AG09319 (cell line): ENCODE measurements around the gene GTPBP10.

GRCh38 chr7:90346390-90347601 is at the start of gene GTPBP10:
GTPBP10 (plus strand) TSS chr7:90346716.
- RRBS: no CpG with 5 or more reads among the region's 46 CpGs

GRCh38 chr7:90412541-90413424 is 9.5 kb downstream of the CLDN12 start:
- RRBS: no CpG with 5 or more reads among the region's 13 CpGs

DNA sequence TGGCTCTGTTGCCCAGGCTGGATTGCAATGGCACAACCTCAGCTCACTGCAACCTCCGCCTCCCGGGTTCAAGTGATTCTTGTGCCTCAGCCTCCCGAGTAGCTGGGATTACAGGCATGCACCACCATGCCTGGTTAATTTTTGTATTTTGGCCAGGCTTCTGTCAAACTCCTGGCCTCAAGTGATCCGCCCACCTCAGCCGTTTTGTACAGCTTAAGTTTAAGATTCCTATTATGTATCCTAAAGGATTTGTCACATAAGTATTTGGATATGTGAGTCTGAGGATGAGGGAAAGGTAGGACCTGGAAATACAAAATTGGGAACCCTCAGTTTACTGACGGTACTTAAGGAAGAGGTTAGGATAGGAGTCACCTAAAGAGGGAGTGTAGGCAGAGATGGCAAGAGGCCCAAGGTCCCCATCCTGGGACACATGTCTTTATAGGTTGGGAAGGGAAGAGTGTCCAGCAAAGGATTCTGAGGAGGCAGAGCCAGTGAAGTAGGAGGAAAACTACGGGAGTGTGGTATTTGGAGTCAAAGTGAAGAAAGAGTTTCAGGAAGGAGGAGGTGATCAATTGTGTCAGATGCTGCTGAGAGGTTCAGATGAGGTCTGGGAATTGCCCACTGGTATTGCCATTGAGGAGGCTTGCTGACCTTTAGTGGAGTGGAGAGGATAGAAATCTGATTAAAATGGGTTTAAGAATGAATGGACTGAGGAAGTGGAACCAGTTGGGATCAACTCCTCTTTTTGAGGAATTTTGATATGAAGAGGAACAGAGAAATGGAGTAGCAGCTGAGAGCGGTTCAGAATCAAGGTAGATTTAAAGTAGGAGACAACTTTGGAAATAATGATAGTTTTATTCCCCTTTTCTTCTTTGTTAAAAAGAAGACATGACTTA is 100.5 kb downstream of the CDK14 start:
- RRBS: no CpG with 5 or more reads among the region's 8 CpGs

DNA sequence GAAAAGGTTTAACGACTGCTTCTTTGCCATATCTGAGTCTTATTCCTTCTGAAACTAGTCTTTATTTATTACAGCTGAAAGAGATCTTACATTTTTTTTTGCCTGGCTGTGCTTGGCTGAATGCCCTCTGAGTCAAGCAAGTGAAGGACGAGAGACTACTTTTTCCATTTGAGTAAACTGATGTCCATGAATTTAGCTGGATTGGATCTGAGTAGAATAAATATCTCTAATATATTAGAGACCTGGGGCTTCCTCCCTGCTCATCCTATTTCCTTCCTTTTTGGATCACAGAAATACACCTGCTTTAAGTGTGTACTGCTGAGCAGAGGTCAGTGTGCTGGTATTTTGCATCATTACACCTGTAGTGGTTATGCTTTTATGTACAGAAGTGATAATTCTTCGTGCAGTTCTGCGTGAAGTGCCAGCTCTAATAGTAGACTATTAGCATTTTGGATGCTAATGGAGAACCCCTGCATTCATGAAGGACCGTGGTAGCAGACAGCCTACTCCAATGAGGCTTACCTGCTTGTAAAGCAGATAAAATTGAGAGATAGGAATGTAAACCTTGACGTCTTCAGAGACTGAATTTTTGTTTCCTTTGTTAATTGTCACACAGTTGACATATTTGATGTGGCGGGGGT is 114.2 kb downstream of the CDK14 start:
- RRBS: no CpG with 5 or more reads among the region's 7 CpGs

GRCh38 chr7:91266859-91268196 is 3.1 kb downstream of the FZD1 start:
- RRBS: no CpG with 5 or more reads among the region's 47 CpGs

GRCh38 chr7:92038257-92038920 is 95.9 kb downstream of the CYP51A1 start:
- RRBS: no CpG with 5 or more reads among the region's 3 CpGs

DNA sequence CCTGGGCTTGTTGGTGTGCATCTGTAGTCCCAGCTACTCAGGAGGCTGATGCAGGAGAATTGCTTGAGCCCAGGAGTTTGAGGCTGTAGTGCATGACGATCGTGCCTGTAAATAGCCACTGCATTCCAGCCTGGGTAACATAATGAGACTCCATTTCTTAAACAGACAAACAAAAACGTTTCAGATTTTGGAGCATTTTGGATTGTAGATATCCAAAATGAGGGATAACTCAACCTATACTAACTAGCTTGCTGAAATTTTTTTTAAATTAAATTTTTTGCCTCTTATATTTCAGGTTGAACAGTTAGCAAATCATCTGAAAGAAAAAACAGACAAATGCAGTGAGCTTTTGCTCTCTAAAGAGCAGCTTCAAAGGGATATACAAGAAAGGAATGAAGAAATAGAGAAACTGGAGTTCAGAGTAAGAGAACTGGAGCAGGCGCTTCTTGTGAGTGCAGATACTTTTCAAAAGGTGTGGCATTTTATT is 64.5 kb downstream of the CYP51A1 start:
- RRBS: no CpG with 5 or more reads among the region's 4 CpGs

- RRBS: no CpG with 5 or more reads among the region's 3 CpGs
These were observed 7.4 kb downstream of the KRIT1 start for GRCh38 chr7:92238263-92238761.

DNA sequence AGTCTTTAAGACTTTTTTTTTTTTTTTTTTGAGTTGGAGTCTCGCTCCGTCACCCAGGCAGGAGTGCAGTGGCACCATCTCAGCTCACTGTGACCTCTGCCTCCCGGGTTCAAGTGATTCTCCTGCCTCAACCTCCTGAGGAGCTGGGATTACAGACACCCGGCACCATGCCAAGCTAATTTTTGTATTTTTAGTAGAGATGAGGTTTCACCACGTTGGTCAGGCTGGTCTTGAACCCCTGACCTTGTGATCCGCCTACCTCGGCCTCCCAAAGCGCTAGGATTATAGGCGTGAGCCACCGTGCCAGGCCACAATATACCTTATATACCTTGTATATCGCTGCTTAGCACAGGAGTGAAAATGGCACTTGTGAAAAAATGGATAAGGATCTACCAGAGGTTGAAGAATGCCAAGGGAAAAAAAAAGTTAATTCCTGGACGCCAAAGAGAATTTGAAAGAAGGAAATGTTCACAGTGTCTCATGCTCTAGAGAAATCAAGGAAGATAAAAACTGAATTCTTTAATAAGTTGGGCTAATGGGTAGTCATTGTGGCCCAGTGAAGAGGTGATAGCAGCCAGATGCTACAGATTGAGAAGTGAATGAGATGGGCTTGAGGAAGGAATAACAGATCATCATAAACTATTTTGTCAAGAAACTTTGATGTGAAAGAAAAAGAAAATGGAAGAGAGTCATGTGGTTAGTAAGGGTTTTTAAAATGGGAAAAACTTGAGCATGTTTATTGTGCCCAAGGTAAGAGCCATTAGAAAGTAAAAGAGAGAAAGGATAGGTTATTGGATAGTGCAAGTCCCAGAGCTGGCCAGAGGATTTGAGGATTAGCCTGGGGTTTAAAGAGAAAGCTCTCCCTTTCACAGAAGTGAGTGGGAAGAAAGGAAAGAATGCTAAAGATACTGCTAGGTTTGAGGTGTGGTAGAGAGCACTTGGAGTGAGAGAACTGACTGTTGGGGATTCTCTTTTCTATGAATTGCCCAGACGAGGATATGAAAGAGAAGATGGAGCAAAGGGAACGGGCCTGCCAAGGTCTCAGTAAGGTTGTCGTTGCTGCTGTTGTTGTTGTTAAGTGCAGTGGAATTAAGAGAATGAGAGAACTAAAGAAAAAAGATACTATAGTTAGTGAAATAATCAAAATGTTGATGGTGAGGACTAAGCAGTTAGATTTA is 98.5 kb upstream of the GATAD1 start:
- RRBS: no CpG with 5 or more reads among the region's 15 CpGs

DNA sequence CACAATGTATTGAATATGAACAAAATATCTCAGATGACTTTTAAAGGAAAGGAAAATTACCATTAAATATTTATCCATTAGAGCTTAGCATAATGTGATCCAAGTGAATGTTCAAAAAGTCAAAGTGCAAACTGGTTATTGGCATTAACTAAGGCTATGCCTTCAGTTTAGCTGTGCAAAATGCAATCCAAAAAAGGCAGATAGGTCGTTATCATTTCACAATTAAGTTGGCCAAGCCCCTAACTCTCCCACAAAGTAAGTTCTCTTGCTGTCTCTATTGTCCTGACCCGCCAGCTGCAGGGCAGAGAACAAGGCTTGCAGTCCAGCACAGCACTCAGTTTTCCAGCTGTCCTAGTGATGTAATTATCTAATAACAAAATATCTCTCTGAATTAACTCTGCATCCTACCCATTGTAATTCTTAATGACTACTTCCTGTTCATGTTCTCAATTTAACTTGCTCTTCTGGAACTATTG is 55.3 kb downstream of the CDK6 start:
- RRBS: no CpG with 5 or more reads among the region's 2 CpGs

- RRBS: no CpG with 5 or more reads among the region's 6 CpGs
These were observed 26.8 kb downstream of the CDK6 start for GRCh38 chr7:92809417-92810168.

DNA sequence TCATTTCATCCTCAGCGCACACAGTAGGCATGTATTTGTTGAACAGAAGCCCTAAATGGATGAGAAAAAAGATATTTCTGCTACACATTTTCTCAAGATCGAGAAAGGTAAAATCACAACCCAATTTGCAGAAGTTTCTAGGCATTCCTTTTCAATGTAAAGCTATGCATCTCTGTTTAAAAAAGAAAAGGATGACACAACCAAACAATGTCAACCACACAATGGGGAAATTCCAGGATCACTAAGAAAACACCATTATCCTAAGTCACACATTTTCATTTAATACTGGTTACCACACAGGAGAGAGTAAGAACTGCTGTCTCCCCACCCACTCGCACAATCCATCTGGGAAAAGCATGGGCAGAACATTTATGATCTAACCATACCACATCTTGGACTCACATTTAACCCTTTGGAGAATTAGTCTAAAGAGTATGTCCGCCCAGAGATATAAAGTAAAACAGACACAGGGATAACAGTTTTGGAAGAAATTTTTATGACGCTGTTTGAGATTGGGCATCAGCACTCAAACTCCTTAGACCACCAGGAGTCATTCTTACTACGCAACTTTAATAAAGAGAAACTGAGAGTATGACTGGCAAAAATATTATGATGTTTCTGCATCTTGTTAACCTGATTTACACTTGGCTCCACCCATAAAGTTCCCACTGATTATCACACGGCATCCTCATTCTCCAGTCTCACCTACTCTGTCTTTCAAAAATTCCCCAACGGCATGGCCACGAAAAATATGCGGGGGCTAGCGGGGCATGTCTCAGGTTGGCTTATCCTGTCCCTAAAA is 4.2 kb downstream of the CDK6 start:
- RRBS: no CpG with 5 or more reads among the region's 11 CpGs

- RRBS: no CpG with 5 or more reads among the region's 38 CpGs
These were observed 3.6 kb downstream of the CDK6 start for GRCh38 chr7:92832779-92833236.

- RRBS: no CpG with 5 or more reads among the region's 4 CpGs
These were observed 34.4 kb upstream of the CDK6 start for GRCh38 chr7:92870839-92871188.

GRCh38 chr7:92904174-92904931 is 68.0 kb upstream of the CDK6 start:
- RRBS: no CpG with 5 or more reads among the region's 5 CpGs

- RRBS: no CpG with 5 or more reads among the region's 6 CpGs
These were observed 167.2 kb downstream of the VPS50 start for GRCh38 chr7:93399404-93399673.

GRCh38 chr7:94395982-94397262 is 1.7 kb downstream of the COL1A2 start:
- RRBS: no CpG with 5 or more reads among the region's 13 CpGs

DNA sequence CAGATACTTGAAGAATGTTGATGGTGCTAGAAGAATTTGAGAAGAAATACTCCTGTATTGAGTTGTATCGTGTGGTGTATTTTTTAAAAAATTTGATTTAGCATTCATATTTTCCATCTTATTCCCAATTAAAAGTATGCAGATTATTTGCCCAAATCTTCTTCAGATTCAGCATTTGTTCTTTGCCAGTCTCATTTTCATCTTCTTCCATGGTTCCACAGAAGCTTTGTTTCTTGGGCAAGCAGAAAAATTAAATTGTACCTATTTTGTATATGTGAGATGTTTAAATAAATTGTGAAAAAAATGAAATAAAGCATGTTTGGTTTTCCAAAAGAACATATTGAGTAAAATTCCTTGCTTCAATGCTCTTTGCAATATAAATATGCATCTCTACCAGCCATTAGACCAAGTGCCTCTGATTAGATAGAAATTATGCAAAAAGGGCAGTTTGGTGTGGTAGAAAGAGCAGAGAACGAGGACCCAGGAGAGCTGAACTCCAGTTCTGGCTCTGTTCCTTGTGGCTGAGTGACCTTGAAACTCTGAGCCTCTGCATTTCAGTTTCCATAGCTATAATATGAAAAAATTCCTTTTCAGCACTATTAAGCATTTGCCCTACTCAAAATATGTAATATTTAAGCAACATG is 36.3 kb downstream of the COL1A2 start:
- RRBS: no CpG with 5 or more reads among the region's 2 CpGs

DNA sequence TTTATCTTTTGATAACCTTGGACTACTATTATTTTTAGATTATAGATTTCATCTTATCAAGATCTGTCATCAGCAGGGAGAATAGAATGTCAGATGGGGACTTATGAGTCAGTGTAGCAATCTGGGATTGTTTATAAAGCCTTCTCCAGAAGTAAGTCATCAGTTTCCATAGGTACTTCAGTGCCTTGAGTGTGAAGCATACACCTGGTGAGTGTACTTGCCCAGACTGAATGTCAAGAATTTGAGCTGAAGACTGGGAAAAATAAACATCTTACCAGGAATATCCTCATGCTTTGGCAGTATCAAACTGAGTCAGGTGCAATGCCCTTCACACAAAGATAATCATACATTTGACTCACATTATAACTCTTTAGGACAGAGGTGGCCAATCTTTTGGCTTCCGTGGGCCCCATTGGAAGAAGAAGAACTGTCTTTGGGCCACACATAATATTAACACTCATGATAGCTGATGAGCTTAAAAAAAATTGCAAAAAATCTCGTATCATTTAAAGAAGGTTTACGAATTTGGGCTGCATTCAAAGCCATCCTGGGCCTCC is 2.2 kb downstream of the CASD1 start:
- RRBS: no CpG with 5 or more reads among the region's 3 CpGs